NALM6 (cell line): ENCODE measurements around a stretch of chr2.

DNA sequence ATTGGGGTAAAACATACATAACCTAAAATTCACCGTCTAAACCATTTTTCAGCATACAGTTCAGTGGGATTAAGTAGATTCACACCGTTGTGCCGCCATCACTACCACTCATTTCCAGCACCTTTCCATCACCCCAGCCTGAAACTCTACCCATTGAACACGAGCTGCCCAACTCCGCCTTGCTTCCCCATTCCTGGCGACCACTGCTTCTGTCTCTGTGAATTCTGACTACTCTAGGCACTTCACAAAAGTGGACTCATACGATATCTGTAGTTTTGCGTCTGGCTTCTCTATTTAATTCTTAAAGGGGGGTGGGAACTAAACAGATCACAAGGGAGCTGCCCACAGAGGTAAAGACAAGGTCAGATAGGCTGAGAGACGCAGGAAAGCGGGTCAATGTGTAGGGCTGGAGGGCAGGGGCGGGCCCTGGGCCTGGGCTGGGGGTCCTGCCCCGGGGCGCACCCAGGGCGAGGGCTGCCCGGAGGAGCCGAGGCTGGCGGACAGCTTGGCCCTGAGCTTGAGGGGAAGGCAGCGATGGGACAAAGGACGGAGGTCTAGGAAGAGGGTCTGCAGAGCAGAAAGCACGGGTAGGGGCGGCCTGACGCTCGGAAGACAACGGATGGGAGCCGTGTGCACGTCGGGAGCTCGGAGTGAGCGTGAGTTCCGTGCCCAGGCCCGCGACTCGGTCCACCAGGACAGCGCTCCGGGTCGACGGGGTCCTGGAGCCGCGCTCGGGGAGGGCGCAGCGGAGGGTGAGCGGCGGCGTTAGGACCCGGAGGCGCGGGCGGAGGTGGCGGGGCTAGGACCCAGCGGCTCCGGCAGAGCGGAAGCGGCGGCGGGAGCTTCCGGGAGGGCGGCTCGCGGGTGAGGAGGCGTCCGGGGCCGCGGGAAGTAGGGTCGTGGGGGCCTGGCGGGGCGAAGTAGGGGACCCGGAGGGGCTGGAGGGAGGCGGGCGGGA is 43.5 kb upstream of the RABL2A start:
- PRO-cap = unidirectional peak, plus-strand start at position 399 of the sequence; bidirectional peak, plus-strand start at position 841 of the sequence, minus-strand start at position 697 of the sequence

GRCh38 chr2:113598165-113598925 is 28.7 kb upstream of the RABL2A start:
- PRO-cap = no peak

GRCh38 chr2:113703208-113704597 is 52.7 kb downstream of the SLC35F5 start:
- PRO-cap = no peak

GRCh38 chr2:113709261-113709840 is 47.1 kb downstream of the SLC35F5 start:
- PRO-cap = no peak

DNA sequence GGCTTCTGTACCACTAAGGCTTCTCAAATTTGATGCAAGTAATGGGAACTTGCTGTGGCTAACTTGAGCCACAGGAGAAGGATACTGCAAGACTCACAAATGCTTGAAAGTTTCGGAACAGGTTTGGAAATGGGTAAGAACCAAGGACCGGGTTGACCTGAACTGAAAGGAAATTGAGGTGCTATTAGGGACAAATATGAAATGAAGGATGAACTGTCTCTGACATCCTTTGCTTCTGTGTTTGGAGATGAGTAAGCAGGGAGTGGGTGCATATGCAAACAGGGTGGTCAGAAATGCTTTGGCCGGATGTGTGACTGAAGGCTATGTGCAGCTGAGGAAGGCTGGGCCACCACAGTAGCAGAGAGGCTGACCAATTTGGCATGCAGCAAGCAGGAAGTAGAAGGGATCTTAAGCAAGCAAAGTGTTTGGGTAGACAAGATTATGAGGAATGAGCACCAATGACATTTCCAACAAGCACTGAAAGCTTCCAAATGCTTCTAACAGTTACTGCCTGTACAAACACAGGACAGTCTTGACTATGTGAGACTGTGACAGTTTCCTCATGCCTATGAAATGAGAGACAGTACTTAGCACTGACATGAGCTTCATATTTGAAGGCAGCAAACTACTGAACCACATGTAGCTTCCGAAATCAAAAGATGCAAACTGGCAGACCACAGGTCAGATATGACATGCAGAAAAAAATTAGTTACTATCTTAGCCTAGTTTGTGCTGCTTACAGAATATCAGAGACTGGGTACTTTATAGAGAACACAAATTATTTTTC is 3.4 kb upstream of the ACTR3 start:
- PRO-cap = no peak

GRCh38 chr2:113891359-113891886 is 1.5 kb downstream of the ACTR3 start:
- PRO-cap = no peak

GRCh38 chr2:113957282-113957740 is 67.4 kb downstream of the ACTR3 start:
- PRO-cap = no peak

- PRO-cap = no peak
Measured at GRCh38 chr2:113961949-113963216, 72.5 kb downstream of the ACTR3 start.

GRCh38 chr2:113978305-113978642 is 88.4 kb downstream of the ACTR3 start:
- PRO-cap = no peak

DNA sequence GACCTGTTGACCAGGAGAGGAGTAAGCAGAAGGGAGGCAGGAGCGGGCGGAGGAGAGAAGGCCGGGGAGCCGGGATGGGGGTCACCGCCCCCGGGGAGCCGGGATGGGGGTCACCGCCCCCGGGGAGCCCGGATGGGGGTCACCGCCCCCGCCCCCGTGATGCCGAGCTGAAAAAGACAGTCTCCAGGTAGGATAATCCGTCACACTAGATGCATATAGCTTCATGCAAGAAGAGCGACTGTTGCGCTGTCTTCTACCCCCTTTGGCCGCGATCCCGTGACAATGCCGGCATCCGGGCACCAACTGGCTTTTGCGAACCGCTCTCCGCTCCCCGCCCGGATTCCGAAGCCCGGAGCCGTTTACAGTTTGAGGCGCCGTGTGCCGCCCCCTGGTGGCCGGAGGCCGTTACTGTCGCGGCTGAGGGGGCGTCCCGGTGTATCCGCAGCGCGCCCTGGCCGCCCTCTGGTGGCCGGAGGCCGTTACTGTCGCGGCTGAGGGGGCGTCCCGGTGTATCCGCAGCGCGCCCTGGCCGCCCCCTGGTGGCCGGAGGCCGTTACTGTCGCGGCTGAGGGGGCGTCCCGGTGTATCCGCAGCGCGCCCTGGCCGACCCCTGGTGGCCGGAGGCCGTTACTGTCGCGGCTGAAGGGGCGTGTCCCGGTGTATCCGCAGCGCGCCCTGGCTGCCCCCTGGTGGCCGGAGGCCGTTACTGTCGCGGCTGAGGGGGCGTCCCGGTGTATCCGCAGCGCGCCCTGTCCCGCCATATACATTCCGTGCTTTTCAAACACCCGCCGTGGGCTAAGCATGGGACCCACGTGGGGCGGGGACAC is 89.6 kb downstream of the ACTR3 start:
- PRO-cap = no peak

GRCh38 chr2:117718859-117719149 is 95.7 kb upstream of the DDX18 start:
- PRO-cap = no peak

- PRO-cap = no peak
Measured at GRCh38 chr2:118169242-118169705, 81.0 kb downstream of the INSIG2 start.

DNA sequence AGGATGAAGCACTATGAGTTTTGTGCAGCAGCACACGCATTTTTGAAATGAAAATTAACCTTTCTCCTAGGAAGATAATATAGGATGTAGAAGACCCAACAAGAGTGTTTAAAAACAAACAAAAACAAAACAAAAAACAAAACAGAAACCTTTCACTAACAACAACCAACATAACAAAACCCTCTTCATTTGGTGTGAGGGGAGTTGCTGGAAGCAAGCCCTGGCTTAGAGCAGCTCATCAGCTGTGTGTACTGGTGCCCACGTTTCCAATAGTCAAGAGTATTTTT is 134.3 kb downstream of the INSIG2 start:
- PRO-cap = no peak

DNA sequence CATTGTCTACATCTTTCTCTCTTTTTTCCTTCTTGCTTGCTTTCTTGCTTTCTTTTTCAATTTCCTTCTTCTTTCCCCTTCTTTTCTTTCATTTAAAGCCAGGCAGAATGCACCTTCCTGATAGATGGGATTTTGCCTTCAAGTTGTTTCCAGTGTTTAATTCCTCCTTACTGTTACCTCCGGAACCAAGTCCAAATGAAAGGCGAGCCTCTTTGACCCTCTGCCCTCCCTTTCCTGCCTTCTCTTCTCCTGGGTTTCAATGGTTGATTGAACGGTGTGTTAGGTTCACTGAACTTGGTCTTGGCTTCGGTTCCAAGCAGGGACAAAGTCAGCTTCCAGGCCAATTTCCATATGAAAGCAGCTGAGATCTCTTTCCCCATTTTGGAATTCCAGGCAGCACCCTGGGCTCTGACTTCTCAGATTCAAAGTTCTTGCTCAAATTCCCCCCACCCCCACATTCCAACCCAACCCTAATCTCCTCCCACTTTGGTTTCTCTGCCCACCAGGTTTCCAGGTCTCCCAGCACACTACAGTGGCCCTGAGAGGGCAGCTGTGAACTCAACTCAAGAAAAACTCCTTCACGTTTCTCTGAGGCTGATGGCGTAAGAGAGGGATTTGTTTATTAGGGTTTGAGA is 230.9 kb downstream of the INSIG2 start:
- PRO-cap = no peak

- PRO-cap = no peak
Measured at GRCh38 chr2:118774242-118774811, 73.1 kb downstream of the EN1 start.

GRCh38 chr2:118913820-118914235 is 28.2 kb upstream of the MARCO start:
- PRO-cap = no peak

DNA sequence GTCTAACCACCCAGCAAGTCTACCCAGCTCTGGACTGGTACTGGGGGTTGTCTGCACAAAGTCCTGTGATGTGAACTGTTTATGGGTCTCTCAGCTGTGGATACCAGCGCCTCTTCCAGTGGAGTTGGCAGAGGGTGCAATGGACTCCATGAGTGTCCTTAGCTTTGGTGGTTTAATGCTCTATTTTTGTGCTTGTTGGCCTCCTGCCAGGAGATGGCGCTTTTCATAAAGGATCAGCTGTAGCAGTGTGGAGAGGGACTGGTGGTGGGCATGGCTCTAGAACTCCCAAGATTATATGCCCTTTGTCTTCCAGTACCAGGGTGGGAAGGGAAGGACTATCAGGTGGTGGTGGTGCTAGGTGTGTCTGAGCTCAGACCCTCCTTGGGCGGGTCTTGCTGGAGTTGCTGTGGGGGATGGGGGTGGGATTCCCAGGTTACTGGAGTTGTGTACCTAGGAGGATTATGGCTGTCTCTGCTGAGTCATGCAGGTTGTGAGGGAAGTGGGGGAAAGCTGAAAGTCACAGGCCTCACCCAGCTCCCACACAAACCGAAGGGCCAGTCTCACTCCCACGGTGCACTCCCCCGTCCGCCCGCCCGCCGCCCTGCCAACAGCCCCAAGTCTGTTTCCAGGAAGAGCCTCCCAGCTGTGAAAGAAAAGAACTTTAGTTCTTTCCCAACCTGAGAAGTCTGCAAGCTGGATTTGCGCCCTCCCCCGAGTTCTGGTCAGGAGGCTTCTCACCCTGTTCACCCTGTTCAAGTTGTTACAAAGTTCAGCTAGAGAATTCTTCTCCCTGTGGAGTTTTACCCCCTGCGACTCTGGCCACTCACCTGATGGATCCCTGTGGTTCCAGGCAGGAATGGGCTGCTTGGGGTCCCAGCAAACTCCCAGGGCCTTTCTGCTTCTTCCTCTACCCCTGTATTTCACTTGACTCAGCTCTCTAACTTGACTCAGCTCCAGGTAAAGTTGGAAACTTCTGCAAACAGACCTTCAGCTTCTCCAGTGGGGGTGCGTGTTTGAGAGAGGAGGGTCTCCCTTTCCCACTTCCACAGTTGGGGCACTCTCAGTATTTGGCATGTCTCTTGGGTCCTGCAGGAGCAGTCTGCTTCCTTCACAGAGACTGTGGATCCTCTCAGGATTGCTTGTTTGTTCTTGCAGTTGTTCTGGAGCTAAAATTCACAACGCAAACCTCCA is 108.2 kb downstream of the C1QL2 start:
- PRO-cap = no peak

GRCh38 chr2:119158378-119158589 is 267 bp downstream of the C1QL2 start:
- PRO-cap = no peak

DNA sequence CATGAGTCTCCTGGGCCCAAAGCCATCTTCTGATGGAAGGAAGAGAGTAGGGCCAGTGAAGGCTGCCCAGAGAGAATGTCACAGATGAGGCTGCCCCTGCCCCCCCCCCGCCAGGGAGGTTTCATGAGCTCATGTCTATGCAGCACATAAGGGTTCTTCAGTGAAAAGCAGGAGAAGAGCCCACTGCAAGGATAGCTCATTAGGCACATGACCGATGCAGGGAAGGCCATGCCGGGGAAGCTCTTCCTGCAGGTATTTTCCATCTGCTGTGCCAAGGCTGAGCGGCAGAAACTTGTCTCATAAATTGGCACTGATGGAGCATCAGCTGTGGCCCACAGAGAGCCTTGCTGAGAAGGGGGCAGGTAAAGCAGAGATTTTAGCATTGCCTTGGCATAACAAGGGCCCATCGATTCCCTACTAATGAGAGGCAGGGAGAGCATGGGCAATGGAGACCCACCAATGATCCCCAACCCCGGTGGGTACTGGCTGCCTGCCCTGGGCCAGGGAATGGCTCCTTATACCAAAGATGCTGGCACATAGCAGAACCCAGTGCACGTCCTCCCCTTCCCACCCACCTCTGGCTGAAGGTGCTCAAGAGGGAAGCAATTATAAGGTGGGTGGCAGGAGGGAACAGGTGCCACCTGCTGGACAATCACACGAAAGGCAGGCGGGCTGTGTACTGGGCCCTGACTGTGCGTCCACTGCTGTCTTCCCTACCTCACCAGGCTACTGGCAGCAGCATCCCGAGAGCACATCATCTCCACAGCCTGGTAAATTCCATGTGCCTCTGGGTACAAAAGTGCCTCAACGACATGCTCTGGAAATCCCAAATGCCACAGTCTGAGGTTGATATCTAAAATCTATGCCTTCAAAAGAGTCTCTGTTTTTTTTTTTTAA is 41.3 kb downstream of the STEAP3 start:
- PRO-cap = no peak

GRCh38 chr2:119428651-119428980 is 3.0 kb upstream of the TMEM37 start:
- PRO-cap = no peak